ENCODE data around the gene CPNE5.

DNA sequence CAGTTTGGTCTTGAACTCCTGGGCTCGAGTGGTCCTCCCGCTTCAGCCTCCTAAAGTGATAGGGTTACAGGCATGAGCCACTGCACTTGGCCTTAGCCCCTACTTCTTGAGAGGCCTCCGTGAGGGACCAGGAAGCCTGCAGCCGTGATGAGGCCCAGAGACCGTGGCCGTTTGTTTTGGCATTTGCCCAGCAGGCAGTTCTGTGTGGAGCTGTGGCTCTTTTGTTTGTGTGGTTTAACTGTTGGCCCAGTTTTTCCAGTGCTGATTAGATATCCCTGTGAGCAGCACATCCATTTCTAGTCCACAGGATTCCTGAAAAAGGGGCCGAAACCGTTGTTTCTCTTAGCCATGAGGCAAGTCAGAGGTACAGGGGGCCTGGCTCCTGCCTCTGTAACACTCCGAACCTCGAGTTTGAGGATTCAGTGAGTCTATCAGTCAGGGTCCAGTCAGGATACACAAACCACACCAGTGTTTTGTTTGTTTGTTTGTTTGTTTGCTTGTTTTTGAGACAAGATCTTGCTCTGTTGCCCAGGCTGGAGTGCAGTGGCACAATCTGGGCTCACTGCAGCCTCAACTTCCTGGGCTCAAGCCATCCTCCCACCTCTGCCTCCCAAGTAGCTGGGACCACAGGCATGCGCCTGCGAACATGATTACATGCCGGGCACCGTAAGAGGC is 40.0 kb downstream of the SRSF3 start:
- PRO-cap = no peak
- RRBS = no CpG with 5 or more reads among the region's 14 CpGs

GRCh38 chr6:36688650-36689159 is 8.9 kb upstream of the RAB44 start:
- PRO-cap = no peak
- RRBS = no CpG with 5 or more reads among the region's 5 CpGs

- PRO-cap = no peak
- RRBS = no CpG with 5 or more reads among the region's 6 CpGs
Observed at GRCh38 chr6:36722103-36722437, 24.4 kb downstream of the RAB44 start.

GRCh38 chr6:36735631-36736309 is 38.1 kb downstream of the RAB44 start:
- PRO-cap = no peak
- RRBS = 72% methylated on average over 3 of the region's 7 CpGs

DNA sequence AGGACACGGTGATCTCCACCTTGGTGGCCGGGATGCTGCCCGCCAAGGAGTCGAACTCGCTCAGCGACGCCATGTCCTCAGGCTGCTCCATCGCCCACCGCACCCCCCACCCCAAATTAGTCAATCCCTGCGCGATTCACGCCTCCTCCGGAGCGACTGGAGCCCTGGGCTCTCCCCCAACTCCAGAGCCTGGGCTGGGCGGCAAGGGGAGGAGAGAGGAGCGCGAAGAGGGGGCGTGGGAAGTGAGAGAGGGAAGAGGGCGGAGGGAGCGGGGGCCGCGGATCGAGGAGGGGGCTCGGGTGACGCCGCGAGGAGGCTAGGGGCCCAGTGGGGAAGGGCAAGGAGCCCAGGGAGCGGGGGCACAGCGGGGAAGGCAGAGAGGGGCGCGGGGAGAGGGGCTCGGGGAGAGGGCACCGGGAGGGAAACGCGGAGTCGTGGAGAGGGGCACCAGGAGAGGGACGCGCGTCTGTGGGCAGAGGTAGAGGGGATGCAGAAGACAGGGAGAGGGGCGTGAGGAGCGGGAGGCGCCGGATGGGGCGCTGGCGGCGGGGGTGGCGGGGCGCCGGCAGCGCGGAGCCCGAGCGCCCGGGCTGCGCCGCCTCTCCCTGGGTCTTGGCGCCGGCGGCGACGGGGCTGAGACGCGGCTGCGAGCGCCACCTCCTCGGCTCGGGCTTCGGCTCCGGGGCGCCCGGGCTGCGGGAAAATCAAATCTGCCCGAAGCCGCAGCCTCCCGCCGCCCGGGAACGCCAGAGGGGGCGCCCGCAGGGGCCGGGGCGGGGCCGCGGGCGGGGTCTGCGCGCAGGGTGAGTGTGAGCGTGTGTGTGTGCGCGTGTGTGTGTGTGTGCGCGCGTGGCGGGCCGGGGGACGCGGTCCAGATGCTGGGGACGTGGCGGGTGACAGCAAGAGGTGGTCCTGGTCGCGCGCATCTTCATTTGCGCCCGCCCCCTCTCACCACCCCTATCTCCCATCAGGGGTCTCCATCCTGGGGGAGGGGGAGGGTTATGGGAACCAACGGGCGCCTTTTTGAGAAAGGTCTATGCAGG is at the start of gene CPNE5:
CPNE5 (minus strand) TSS at position 158 of the 1,043 bp plus-strand sequence.
- PRO-cap = no peak
- RRBS = 14% methylated on average over 49 of the region's 106 CpGs

DNA sequence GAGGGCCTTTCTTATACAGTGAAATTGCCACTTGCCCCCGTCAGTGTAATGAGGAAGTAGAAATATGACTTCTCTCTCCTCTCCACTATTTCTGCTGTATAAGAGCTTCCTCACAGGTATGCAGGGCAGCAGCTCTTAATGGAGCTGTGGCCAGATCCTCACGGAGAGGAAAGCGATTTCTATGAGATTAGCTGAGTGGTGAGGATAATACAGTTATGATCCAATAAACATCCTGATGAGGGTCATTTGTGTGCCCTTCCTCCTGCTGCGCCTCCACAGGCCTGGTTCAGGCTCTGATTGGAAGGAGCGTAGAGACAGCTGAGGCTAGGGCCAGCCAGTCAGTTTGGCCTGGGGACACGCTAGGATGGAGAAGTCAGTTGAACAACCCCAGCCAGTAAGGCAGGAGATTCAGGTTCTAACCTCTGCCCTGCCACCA is 10.9 kb upstream of the CPNE5 start:
- PRO-cap = no peak
- RRBS = no CpG with 5 or more reads among the region's 6 CpGs

DNA sequence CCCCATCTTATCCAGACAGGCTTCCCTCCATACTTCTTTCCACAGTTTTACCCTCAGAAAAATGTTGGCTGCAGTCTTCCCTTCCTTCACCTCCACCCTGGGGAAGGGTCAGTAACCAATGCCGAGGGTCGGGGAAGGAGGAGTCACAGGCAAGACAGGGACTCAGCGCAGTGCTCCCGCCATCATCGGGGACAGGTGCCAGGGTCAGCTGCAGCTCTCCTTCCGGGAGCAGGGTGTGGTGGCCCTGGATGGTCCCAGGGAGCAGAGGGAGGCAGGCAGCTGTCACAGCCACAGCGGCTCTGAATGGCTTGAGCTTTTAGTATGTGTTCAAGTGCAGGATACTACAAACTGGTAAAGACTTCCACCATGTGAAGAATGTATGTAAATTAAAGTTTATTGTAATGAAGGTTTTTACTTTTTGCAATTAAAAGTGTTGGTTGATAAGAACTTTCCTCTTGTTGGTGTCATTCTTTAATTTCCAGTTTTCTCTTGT is 26.0 kb upstream of the PI16 start:
- PRO-cap = no peak
- RRBS = no CpG with 5 or more reads among the region's 7 CpGs

- PRO-cap = no peak
- RRBS = no CpG with 5 or more reads among the region's 3 CpGs
Observed at GRCh38 chr6:36975922-36976125, 10.2 kb downstream of the MTCH1 start.

DNA sequence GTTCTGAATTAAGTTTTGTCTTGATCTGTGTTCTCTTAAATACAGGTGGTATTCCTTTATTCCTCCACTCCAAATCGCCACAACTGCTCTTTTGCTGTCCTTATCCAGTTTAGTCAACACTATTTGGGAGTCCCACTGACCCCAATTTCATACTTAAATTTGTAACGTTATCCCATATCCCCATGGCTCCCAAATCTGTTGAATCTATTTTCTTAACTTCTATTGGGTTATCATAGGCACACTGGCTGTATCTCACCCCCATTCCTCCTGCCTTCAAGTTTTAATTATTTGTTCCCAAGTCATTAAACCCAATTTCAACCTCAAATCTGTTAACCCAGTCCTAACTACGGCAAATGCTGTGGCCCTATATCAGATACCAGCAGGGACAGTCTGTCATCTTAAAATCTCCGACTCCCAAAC is 2.7 kb downstream of the MTCH1 start:
- PRO-cap = no peak
- RRBS = no CpG with 5 or more reads among the region's 4 CpGs

DNA sequence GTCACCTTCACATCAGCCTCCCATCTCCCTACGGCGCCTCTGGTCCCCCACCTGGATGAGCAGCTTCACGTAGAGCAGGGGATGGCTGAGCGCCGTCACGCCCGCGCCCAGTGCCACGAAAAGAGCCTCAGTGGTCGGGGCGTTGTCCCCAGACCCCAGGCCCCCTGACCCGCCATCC is 305 bp downstream of the MTCH1 start:
- PRO-cap = no peak
- RRBS = no CpG with 5 or more reads among the region's 12 CpGs

DNA sequence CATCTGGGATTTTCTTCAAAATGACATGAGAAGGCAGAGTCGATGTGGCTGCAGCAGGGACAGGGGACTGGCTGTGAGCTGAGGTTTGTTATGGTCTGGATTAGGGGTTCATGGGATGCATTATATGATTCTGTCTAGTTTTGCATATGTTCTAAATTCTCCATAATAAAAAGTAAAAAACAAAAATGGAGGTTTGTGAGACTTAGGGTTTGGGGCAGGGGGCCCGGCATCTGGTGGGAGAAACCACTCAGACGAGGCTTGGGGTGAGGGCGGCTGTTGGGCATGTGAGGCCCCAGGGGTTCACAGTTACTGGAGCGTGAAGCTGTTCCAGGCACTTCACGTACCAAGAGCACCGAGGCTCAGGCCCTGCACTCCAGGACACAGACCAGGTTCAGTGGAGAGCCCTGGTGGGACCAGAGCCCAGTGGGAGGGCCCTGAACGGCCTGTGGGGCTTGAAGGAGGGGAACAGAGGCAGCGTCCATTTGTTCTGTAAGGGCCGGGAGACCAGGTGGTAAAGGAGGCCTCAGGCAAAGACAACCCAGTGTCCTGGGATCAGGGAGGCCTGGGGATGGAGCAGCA is 1.5 kb upstream of the FGD2 start:
- PRO-cap = no peak
- RRBS = no CpG with 5 or more reads among the region's 10 CpGs

DNA sequence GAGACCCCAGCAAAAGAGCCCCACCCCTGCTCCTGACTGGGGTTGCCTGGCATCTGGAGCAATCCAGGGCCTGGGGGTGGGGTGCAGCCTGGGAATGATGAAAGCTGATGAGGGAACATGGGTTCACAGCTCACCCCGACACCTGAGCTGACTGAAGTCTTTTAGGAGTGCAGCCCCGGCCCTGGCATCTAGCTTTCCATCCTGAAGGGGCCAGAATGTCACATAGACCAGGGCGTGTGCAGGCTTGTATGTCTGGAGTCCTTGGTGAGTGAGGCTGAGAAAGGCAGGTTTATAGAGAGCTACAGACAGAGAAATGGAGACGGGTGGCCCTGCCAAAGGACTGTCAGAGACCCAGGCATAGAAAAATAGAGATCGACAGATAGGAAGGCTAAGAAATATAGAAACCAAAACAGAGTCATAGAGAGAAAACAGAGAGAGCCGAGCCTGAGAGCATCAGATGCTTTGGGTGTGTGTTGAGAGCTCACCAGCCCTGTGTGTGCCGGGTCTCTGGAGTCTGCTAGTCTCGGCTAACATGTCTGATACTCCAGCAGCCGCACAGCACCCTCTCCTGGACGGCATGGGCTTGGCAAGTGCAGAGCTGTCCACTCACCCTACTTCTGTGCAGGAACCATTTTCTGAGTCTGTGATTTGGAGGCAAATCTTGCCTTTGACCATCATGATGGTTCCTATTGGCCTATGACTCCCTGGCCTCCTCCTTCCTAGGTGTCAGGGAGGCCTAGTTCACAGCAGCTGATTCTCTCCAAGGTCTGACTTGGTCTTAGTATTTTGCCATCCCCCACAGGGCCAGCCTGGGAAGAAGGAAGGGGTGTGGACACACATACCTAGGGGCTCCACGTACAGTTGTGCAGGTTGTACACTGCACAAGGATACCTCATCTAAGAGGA is 12.6 kb downstream of the FGD2 start:
- PRO-cap = no peak
- RRBS = no CpG with 5 or more reads among the region's 11 CpGs

DNA sequence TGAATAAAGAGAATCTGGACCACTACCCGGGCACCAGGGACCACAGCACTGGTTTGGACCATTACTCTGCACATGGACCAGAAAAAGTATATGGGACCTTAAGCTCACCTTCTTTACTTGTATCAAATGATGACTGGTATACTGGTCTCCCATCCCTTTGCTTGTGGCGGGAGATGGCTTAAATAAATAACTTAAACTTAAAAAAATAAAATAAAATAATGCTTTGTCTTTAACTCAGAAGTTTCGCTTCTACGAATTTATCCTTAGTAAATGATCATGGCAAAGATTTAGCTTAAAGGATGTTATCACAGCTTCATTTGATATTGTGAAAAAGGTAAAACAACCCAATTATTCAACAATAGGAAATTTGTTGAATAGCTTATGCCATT is 39.7 kb downstream of the FGD2 start:
- PRO-cap = no peak
- RRBS = no CpG with 5 or more reads among the region's 4 CpGs

DNA sequence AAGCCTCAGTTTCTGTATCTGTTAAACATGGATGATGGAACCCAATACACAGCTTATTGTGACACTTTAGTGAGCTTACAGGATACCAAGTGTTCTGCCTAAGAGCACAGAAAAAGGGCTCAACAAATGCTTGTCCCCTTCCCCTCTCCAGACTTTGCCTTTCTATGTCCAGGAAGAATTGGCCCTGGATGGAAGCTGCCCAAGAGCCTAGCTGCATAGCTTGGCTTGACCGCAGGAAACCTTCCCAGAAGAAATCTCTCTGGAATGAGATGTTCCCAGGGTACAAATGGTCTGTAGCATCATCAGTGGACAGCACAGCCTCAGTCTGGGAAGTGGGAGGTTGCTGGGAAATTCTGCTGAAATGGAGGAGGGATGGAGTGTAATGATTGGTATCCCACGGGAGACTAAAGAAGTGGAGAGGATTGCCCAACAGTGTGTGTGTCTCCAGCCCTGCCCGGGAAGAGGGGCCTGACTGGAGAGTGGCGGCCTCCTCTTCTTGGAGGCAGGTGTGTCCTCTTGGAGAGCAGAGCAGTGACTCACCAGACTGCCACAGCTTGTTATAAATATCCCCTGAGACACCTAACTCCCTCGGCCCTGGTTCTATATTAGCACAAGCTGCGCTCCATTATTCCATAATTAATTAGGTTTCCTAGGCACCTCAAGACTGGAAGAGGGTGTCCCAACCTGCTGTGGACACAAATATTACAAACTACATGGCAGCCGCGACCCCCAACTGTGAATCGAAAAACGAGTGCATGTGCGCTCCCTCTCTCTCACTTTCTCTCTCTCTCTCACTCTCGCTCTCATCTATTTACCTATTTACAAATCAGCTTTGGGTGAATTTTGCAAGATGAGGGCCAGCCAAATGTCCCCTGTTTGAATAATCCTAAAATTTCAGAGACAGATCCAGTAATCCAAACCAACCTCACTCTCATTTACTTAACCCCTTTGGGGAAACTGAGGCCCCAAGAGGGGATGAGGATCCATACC is 68.7 kb downstream of the FGD2 start:
- PRO-cap = no peak
- RRBS = no CpG with 5 or more reads among the region's 12 CpGs

- PRO-cap = no peak
- RRBS = no CpG with 5 or more reads among the region's 11 CpGs
Observed at GRCh38 chr6:37176382-37177128, 6.6 kb downstream of the PIM1 start.

DNA sequence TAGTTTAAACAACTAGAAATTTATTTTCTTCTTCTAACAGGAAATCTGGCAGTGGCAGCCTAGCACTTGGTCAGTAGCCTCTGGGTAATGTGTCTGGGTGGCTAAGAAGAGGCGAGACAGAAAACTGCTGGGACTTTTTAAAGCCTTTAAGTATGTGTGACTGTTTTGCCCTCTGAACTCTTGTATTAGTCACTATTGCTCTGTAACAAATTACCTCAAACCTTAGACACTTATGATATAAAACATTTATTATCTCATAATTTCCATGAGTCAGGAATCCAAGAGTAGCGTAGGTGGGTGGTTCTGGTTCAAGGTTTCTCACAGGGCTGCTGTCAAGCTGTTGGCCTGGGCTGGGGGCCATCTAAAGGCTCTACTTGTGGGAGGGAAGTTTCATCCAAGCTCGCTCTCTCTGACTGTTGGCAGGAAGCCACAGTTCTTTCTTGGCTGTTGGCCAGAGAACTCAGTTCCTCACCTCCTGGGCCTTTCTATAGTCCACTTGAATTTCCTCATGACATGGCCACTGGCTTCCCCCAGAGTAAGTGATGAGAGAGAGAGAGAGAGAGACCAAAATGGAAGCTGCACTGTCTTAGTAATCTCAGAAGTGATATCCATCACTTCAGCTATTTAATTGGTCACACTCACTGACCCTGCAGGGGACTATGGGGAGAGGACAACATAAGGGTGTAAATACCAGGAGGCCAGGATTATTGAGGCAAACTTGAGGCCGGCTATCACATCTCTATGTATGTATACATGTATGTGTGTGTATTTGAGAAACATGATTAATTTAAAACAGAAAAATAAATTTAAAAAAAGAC is 17.4 kb upstream of the TBC1D22B start:
- PRO-cap = no peak
- RRBS = no CpG with 5 or more reads among the region's 4 CpGs

GRCh38 chr6:37289765-37290332 is 31.9 kb upstream of the TMEM217 start:
- PRO-cap = no peak
- RRBS = no CpG with 5 or more reads among the region's 5 CpGs

- PRO-cap = bidirectional peak, plus-strand start at chr6:37423990, minus-strand start at chr6:37423793
- RRBS = no CpG with 5 or more reads among the region's 11 CpGs
Observed at GRCh38 chr6:37423552-37424305, 9.3 kb upstream of the CMTR1 start.

GRCh38 chr6:37475682-37476693 is 23.7 kb downstream of the CCDC167 start:
- PRO-cap = no peak
- RRBS = no CpG with 5 or more reads among the region's 14 CpGs

- PRO-cap = no peak
- RRBS = no CpG with 5 or more reads among the region's 8 CpGs
Observed at GRCh38 chr6:37515801-37516141, 16.1 kb upstream of the CCDC167 start.